Caco-2 (cell line): ENCODE data around the genes LRRC30 and PTPRM.

GRCh38 chr18:5410435-5411112 is 115.0 kb upstream of the ZBTB14 start:
- PRO-cap, result no peak
- RRBS, result no CpG with 5 or more reads among the region's 8 CpGs

DNA sequence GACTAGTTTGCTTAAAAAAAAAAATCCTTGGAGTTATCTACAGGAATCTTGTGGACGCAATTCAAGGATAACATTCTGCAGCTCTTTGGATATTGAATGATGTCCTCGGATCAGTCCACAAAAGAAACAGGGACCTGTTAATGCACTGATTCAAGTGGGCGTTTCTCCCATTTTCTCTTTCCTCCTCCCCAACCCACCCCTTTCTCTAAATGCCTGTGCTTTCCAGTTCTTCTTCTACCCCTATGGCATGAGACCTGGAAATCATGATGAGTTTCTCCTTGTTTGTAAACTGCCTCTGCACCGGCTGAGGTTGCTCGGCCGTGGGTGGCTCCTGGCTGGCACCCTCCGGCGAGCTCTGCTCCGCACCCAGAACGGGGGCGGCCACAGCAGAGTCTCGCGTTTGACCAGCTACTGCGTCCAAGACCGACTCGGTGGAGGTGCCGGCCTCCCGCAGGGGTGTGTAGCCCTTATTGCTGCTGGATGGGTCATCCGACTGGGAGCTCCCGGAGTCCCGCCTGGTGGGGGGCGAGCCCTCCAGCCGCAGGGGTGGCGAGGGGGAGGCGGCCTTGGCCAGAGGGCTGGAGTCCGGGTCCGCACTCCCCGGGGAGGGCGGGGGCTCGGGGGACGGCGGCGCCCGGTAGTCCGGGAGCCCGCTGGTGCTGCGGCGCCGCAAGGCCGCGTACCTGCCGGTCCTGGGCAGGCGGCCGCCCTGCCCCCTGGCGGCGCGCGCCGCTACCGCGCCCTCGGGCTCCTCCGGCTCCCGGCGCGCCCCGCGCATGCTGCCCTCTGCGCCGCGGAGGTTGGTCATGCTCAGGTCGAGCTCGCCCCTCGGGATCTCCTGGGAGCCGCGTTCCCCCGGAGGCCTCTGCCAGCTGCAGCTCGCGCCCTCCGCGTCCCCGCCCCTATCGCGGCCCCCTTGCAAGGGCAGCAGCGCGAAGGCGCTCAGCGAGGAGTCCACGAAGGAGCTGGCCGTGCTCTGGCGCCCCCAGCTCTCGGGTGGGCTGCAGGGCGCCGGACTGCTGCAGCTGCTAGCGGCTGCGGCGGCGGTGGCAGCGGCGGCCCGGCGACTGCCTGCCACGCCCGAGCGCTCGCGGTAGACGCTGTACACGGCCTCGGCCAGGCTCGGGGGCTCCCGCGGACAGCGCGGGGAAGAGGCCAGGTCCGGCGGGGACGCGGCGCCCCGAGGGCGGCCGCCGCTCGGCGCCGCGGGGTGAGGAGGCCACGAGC is 4.9 kb downstream of the TMEM200C start:
- PRO-cap, result no peak
- RRBS, result 94% methylated on average over 78 of the region's 119 CpGs

DNA sequence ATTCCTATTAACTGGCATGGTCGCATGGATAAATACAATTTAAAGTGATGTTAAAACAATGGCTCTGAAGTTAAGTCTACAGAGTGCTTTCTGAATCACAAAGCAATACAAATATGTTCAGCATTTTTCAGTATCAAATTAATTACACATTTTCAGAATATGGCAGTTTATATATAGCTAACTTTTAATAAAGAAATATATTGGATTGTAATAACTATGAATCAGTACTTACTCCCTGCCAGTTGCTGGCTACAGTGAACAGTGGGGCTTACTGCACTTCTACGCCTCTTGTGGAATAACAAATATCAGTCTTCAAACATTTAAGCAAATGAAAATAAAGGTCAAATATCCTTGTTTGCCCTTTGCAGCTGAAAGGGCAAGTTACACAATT is 156.9 kb upstream of the TMEM200C start:
- PRO-cap, result no peak
- RRBS, result no CpG with 5 or more reads among the region's 2 CpGs

DNA sequence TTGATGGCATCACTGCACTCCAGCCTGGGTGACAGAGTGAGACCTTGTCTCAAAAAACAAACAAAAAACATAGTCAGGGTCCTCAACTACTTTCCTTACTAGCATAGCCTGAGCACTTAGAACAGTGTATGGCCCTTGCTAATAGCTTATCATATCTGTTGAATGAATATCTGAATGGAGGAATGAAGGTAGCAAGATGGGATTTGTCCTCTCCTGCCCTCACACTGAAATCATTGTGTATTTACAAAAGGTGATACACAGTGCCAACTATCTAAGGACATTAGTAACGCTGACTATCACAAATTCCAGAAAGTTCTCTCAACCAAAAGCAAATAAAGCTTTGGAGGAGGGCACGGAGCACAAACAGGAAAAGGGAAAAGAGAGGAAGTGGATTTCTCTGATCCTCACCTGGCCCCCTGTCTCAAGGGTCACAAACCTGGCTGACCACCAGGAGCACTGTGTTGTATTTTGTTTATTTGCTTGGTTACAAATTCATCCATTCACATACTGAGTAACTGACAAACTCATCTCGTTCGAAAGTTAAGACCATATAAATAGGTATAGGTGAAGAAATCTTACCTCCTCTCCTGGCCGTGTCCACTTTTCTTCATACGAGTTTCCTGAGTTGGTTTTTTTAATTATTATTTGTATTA is 37.9 kb downstream of the L3MBTL4 start:
- PRO-cap, result no peak
- RRBS, result no CpG with 5 or more reads among the region's 6 CpGs

DNA sequence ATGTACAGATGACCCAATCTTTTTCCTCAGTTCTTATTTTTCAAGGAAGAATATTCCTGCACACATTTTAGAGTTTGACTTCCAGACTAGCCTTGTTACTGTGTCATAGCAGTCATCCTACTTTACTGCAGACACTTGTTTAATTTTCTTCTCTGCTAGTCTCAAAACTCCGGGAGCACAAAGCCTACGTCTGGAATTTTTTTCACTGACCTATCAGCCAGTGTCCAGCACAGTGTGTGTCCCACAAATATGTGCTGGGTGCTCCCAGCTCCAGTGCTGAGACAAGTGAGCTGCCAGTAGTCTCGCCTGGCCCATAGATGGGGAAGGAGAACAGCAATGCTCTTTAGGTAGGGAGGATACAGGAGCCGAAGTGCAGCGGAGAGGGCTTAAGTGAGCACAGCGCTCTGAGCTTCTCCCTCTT is 33.9 kb downstream of the ARHGAP28 start:
- PRO-cap, result no peak
- RRBS, result no CpG with 5 or more reads among the region's 6 CpGs

DNA sequence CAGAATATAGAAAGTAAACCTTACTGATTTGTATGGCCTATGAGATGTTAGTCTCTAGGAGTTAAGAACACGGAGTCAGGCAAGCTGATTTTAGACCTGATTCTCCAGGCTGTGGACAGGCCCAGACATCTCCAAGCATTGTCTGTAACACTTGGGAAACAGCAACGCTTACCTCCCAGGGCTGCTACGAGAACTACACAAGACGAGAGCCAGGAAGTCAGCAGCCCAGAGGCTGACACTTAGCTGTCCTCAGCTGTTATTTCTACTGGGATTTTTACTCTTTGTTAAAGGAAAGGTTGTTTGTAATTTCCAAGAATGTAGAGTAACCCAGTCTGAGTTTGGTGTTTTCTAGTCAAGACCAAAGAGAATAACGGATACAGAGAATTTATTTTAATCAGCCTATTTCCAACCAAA is 123.5 kb downstream of the LAMA1 start:
- PRO-cap, result no peak
- RRBS, result no CpG with 5 or more reads among the region's 5 CpGs

DNA sequence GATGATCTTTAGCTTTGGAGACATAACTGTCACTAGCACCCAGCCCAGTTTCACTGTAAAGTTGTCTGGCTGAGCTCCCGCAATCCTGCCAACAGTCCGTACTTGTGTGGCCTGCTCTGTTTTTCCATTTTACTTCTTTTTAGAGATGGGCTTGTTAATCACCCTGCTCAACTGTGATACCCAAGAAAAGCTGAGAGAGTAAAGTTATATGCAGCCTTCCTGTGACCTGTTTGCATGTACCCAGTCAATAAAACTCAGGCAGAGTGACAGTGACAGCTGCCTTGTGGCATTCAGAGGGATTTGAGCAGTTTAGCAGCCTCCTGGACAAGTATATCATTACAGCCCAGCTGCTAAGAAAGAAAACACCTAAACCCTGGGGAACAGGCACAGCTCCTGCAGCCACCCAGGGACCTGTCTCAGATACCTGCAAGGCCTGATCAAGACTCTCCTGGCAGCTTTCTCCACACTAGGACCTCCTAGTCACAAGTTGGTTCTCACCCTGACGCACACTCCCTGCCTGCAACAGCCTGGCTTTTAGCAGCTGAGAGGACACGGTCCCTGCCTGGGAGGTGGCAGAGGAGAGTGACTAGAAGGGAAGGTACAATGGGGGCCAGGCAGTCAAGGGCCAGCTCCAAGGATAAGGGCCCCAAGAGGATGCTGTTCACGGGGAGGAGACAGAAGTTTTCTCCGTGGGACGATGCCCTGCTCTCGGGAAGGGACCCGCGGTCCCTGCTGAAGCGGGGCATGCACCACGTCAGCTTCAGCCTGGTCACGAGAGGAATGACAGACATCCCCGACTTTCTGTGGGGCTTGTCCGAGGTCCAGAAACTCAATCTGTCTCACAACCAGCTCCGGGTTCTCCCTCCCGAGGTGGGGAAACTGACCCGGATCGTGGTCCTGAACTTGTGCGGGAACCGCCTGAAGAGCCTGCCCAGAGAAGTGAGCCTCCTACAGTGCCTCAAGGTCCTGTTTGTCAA is at the start of gene LRRC30:
Gene LRRC30 (plus strand): TSS at position 554 of the 977 bp plus-strand sequence.
- PRO-cap, result no peak
- RRBS, result 93% methylated on average over 4 of the region's 21 CpGs

DNA sequence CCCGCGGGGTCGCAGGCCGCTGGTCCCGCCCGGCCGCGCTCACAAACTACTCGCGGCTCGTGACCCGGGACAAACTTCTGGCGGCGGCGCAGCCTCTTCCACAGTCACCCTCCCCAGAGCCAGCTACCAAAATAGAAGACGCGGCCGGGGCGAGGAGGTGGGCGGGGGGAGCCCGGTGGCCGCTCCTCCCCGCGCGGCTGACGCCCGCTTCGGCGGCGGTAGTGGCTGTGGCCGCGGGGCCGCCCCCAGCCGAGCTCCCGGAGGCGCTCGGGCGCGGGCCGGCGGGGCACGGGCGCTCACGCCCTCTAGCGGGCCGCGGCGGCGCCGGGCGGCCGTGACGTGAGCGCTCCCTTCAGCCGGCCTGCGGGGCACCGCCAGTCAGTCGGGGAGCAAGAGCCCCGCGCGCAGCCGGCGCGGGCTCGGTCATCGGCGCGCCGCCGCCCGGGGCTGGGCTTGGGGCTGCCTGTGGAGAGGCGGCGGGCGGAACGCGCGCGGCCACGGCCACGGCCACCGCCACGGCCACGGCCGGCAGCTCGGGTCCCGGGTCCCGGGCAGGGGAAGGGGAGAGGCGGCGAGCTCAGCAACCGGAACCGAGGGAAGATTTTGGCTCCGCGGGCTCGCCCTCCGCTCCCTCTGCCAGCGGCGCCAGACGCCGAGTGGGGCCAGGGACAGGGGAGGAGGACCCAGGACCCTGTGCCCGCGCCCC is at the start of gene PTPRM:
Gene PTPRM (plus strand): TSS at position 377 of the 706 bp plus-strand sequence.
- PRO-cap, result bidirectional peak, plus-strand start at position 377 of the sequence, minus-strand start at position 79 of the sequence; bidirectional peak, plus-strand start at position 648 of the sequence, minus-strand start at position 658 of the sequence
- RRBS, result 2% methylated on average over 58 of the region's 101 CpGs

- PRO-cap, result no peak
- RRBS, result no CpG with 5 or more reads among the region's 9 CpGs
Observed at GRCh38 chr18:7584653-7585356, 17.7 kb downstream of the PTPRM start.

DNA sequence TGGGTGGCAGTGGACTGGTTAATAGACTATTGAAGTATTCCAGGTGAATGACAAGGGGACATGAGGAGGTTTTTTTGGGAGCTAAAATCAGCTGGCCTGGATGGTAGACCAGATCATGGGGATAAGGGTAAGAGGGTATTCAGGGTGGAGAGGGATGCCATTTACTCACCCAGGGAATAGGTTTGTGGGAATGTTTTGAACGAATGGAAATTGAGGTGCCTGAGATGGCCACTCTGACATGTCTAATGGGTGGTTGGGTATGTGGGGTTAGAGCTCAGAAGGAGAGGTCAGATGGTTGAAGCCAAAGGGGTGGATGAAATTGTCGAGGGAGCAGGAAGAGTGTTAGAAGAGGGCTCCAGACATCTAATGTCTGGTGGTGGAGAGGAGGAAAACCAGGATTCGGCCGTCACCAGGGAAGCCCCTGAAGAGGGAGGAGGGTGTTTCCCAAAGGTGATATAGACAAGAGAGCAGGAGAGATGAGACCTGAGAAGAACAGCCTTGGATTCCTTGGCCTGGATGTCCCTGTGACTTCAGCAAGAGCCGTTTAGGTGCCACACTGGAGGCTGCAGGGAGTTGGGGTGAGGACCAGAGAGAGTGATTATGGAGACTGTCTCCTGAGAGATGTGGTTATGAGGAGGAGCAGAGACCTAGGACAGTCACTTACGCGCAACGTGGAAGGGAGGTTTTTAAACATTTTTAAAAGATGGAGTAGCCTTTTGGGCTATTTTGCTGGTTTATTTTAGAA is 62.9 kb downstream of the PTPRM start:
- PRO-cap, result no peak
- RRBS, result no CpG with 5 or more reads among the region's 8 CpGs

DNA sequence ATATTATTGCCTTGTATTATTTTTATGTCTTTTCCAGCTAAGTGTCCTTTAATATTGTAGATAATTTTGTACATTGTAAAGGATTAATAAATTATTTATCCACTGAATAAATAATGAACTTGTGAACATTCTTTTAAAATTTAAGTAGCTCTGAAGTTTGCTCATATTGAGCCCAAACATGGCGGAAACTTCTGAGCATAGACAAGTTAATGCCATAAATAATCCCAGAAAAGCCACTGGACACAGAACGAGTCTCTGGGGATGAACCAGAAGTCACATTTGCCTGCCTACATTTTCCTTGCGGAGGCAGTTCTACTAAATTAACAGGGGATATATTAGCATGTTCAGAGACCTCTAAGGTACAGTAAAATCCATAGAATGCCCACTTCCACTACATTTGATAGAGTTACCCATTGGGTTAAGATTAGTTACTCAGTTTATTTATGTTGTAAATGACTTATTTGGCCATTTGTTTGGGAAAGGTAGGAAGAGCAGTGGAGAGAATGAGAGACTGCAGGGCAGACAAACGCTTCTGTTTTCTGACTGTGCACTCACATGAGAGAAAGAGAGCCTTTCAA is 68.5 kb downstream of the PTPRM start:
- PRO-cap, result no peak
- RRBS, result no CpG with 5 or more reads among the region's 4 CpGs

GRCh38 chr18:7955007-7955552 is 388.0 kb downstream of the PTPRM start:
- PRO-cap, result no peak
- RRBS, result no CpG with 5 or more reads among the region's 9 CpGs

- PRO-cap, result no peak
- RRBS, result no CpG with 5 or more reads among the region's 20 CpGs
Observed at GRCh38 chr18:8062747-8063224, 495.7 kb downstream of the PTPRM start.

GRCh38 chr18:8302132-8302704 is 307.0 kb upstream of the RAB12 start:
- PRO-cap, result no peak
- RRBS, result no CpG with 5 or more reads among the region's 8 CpGs

DNA sequence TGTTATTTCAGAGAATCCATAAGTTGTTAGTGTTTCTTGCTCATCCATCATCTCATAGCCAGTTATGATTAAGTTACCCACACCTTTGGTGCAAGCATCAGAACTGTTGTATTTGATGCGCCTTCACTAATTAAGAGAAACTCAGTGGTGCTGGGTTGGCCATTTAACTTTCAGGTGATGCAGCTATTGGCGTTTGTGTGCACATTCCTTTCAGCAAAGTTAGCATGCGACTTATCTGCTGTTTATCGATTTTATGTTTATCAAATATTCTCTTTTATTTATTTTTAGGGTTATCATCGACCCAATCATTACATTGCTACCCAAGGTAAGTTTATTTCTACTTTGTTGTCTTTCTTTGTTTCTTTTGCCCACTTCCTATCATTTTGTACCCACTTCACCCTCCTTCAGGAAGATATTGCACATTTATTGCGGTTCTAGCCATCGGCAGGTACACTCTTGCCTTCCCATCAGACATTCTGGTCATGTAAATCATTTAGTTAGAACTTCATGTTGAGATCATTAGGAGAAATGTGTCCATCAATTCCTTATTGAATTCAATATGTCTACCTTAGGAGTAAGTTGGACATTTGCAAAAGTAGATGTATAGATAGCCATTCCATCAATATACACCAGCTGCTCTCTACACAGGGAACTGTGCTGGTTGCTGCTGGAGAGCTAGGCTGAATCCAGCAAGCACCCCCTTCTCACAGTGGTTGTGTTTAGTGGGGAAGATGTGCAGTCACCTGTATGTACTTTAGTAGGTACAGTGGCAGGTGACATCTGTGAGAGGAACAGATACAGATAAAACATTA is 290.1 kb upstream of the RAB12 start:
- PRO-cap, result no peak
- RRBS, result no CpG with 5 or more reads among the region's 7 CpGs

GRCh38 chr18:8610395-8610878 is 1.2 kb downstream of the RAB12 start:
- PRO-cap, result no peak
- RRBS, result no CpG with 5 or more reads among the region's 13 CpGs

- PRO-cap, result no peak
- RRBS, result no CpG with 5 or more reads among the region's 9 CpGs
Observed at GRCh38 chr18:8610980-8611908, 2.0 kb downstream of the RAB12 start.

- PRO-cap, result no peak
- RRBS, result no CpG with 5 or more reads among the region's 4 CpGs
Observed at GRCh38 chr18:8632722-8633536, 23.7 kb downstream of the RAB12 start.

DNA sequence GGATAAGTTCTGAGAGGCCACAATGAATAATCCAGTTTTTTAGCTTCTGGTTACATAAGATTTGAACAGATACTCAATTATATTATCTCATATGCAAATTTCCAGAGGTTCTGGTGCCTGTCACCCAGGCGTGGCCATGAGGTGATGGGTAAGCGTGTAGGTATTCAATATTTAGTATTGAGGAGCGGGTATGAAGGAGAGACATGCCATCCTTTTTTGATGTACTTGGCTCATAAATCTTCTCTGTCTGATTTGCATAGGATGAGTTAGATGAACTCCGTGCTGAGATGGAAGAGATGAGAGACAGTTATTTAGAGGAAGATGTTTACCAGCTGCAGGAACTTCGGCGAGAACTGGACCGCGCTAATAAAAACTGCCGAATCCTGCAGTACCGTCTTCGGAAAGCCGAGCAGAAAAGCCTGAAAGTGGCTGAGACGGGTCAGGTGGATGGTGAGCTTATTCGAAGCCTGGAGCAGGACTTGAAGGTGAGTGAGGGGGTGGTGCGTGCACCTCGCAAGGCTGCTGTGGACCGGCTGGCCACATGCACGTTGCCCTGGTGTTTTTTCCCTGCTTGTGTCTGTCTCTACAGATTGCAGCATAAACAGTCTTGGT is 12.9 kb downstream of the MTCL1 start:
- PRO-cap, result no peak
- RRBS, result no CpG with 5 or more reads among the region's 18 CpGs

GRCh38 chr18:9095153-9095675 is 7.3 kb upstream of the NDUFV2 start:
- PRO-cap, result no peak
- RRBS, result no CpG with 5 or more reads among the region's 6 CpGs